OVCAR3 (cell line): ENCODE results near the gene TMEM128.

DNA sequence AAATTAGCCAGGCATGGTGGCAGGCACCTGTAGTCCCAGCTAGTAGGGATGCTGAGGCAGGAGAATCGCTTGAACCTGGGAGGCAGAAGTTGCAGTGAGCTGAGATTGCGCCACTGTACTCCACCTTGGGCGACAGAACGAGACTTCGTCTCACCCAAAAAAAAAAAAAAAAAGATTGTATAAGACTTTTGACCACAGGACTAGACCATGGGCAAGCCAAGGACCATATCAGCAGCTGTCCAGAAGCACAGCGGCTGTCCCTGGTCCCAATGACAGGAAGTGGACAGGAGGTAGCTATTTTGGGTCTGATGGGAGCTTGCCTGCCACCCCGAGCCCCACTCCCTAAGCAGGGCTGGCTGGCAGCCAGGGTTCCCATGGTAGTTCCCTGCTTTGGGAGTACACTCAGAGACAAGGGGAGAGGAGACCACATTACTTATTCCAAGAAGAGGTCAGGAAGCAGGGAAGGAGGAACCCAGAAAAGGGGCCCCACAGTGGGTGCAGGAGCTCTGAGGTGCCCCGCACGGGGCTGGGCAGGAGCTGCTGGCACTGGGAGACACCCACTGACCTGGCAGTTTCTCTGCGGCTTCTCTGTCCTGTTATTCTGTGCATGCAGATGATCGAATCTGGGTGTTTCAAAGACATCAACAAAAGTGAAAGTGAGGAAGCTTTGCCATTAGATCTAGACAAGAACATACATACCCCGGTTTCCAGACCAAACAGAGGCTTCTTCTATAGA, 36.5 kb upstream of the HTT start:
- RRBS: no CpG with 5 or more reads among the region's 12 CpGs

DNA sequence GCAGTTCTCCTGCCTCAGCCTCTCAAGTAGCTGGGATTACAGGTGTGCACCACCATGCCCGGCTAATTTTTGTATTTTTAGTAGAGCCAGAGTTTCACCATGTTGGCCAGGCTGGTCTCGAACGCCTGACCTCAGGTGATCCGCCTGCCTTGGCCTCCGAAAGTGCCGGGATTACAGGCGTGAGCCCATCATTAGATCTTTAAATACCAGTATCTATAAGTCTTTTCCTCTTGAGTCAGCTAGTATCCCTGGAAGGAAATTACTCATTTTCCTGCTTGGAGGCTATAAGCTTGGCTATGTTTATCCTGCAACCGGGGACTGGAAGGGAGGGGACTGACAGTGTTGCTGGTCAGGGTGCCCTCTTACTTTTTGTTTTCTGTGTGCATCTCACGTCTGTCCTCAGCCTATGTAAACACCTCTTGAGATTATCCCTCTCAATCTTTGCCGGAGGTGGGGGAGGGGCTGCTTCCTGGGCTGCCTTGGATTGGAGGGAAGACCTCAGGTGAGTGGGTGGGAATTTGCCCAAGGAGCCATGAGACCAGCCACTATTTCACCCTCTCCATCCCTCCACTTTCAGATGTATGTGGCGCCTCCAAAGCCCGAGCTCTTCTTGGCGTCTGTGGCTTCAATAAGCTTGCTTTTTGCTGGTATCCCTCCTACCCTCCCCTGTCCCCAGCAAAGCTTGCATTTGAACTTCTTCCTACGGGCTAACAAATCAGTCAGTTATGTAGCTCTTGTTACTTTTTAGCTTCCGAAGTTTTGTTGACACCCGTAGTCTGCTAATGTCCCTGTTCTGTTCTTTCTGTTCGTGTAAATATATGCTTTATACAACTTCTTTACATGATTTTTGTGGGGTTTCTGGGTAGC, 37.0 kb downstream of the HTT start:
- RRBS: 100% methylated on average over 1 of the region's 17 CpGs

DNA sequence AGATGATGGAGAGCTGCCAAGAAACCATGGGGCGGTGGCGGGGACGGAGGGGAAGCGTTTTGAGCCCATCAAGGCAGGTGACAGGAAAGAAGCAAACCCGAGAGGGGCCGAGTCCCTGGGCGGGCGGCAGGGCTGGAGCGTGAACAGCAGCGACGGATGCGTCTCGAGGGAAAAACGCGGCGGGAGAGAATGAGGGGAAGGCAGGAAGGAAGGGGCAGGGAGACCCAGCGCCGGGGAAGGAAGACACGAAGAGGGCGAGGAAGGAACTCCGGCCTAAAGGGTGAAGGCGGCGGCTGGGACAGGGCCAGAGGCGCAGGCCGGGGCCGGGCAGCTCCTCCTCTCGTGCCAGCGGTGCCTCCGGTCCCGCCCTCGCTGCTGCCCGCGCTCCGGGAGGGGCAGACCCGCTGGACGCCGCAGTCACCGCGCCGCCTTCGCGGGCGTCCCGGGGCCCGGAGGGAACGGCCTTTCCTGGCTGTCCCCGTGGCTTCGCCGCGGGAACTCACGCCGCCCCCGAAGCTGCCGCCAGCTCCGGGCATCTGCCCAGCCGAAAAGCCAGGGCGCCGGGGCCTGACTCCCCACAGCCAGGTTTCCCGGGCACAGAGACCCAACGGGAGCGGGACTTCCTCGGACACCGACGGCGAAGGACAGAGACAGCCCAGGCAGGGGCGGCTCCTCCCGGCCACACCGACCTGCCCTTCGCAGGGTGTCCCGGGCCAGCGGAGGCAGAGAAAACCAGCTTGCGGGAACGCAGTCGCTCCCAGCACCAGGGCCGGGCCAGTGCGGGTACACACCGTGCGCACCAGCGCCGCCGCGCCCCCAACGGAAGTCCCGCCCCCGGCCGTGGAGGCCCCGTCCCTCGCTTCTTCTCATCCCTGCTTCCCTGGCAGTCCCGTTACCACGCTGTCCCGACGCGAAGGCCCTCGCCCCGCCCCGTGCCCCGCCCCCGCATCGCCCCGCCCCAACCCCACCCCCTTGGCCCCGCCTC, 573 bp upstream of the RGS12 start:
- RRBS: 5% methylated on average over 49 of the region's 101 CpGs

DNA sequence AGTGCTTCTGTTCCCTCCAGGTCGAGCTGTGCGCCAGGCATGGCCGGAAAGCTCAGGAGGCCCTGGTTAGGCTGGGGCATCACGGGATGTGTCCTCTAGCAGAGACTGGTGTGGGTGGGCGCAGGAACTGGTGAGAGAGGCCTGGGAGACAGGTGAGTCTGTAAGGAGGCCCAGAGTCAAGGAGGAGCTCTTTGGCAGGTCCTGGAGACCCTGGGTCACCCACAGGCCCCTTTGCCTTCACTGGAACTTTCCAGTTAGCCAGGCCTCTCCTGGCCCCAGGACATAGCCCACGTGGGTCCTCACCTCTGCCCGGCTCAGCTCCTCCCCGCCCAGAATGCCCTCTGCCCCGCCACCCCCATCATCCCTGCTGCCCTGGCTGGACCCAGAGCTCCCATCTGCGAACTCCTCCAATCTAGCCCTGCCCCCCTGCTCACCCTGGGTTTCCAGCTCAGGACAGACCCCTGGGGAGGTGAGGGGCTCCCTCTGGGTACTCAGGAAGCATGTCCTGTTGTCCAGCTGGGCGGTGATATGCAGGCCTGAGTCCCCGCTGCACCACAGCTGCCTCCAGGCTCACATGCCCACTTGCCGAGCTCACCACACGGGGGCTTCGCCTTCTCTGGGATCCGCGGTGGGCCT, 73.9 kb downstream of the RGS12 start:
- RRBS: no CpG with 5 or more reads among the region's 17 CpGs

- RRBS: 97% methylated on average over 4 of the region's 26 CpGs
These were observed 52.4 kb upstream of the HGFAC start for GRCh38 chr4:3389242-3389948.

DNA sequence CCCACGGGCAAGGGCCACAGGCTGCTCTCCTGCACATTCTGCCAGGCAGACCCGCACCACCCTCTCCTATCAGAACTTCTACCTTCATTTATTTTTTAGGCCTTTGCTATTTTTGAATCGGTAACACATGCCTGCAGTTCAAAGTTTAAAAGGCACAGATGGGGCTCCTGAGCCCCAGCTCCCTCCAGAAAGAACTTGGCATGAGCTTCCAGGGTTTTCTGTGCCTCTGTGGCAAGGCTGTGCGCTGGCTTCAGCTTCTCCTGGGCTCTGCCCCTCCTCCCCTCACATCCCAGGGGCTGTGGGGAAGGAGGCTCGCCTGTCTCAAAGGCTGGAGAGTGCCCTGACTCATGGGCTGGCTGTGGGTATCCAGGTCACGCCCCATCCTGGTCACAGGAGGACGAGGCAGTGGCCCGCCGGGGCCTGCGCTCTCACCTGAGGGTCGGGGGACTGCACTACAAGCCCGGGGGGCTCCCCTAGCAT, 18.1 kb downstream of the LRPAP1 start:
- RRBS: 95% methylated on average over 4 of the region's 12 CpGs

GRCh38 chr4:3984647-3985206, 218.5 kb downstream of the ADRA2C start:
- RRBS: no CpG with 5 or more reads among the region's 14 CpGs

DNA sequence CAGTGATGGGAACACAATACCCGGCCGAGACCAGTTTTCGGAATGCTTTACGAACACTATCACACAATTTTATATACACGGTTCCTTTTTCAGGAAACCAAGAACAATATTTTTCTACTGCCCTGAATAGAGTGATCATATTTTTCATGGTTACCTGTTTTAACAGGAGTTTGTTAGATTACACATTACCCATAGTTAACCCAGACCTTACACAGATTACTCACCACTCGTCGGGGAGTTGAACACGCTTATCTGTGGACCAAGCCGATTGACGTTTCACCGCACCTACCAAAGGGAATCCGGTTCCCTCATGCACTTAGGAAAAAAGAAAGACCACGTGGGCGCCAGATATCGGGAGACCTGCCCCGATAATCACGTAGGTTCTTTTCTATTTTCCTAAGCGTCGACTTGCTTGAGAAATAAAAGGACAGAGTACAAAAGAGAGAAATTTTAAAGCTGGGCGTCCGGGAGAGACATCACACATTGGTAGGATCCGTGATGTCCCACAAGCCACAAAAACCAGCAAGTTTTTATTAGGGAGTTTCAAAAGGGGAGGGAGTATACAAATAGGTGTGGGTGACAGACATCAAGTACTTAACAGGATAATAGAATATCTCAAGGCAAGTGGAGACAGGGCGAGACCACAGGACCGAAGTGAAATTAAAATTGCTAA, 178.8 kb downstream of the OTOP1 start:
- RRBS: no CpG with 5 or more reads among the region's 24 CpGs

GRCh38 chr4:4247838-4248751, at the start of gene TMEM128:
Gene TMEM128 (minus strand): TSS chr4:4248223.
- RRBS: 4% methylated on average over 42 of the region's 65 CpGs

DNA sequence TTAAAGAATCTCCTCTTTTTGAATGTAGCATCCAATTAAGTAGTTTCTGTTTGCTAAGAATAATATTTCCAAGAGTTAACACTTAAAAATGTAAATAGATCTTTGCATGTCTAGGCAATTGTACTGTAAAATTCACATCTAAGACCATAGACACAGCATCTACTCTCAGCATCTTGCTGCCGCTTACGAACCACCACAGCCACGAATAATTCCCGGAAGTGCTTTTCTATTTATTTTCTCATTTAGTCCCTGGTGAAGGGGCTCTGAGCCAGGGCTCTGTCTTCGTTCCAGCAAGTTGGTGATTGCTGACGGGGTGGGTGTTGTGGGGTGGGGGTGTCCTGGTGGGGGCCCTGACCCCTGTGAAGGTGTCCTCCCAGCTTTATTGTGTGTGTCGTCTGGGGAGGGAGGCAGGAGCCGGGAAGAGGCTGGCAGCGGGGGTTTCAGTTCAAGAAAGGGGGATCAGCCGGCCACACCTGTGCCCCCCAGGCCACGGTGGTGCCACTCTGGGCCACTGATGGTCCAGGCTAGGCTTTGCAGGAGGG, 1.6 kb downstream of the NSG1 start:
- RRBS: no CpG with 5 or more reads among the region's 11 CpGs

DNA sequence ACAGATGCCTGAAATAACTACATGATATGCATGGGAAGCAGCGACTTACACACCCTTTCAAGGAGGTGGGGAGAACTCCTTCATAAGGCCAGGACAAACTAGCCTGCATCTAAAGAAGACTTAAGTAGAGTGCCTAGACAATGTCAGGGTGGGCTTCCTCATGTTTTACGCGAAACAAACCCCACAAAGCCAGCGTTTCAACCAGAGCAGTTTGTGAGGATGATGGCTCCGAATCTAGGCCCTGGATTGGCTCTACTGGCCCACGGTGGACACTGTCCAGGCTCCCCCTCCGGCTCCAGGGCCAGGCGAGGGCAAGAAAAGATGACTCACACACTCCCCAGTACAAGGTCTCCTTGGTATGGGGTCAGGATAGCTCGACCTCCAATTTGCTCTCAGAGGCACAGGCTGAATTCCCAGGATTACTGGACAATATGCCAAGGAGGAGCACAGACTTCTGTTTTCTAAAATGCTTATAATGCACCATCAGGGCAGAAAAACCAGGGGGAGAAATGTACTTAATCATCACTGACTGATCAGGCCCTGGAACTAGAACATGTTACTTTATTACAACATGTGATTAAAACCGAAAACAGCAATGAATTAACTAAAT, 44.9 kb downstream of the STX18 start:
- RRBS: no CpG with 5 or more reads among the region's 10 CpGs

DNA sequence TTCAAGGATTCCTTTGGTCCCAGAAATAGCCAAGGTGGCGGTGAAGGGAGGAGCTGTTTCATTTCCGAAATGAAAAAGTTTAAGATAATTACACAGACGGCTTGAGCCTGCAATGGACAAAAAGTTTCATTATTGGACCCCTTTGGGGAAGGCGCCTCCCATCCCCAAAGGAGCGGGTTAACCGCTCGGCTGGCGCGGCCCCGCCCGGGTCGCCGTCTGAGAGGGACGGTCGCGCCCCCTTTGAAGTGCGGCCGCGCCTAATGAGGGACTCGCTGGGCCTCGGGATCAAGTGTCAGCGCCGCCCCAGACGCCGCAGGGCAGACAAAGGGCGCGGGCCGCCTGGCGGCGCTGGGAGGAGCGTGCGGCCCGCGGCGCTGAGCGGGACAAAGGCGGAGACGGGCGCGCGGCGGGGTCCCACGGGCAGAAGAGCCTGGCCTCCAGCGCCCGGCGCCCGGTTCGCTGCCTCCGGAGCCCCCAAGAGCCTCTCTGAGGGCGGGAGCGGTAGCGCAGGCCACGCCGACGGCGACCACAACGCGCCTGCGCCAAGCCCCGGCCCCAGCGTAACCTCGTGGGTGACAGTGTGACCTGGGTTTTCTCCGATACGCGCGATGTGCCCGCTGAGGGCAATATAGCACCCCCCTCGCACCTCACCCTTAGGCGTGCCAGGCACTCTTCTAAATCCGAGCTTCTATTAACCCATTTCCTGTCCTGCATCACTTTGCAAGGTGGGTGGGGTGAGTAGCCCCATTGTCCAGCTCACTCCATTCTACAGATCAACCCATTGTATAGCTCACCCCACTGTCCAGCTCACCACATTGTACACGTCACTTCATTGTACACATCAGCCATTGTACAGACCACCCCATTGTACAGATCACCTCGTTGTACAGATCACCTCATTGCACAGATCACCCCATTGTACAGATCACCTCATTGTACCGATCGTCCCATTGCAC, 33.5 kb upstream of the STX18 start:
- RRBS: 13% methylated on average over 13 of the region's 74 CpGs

DNA sequence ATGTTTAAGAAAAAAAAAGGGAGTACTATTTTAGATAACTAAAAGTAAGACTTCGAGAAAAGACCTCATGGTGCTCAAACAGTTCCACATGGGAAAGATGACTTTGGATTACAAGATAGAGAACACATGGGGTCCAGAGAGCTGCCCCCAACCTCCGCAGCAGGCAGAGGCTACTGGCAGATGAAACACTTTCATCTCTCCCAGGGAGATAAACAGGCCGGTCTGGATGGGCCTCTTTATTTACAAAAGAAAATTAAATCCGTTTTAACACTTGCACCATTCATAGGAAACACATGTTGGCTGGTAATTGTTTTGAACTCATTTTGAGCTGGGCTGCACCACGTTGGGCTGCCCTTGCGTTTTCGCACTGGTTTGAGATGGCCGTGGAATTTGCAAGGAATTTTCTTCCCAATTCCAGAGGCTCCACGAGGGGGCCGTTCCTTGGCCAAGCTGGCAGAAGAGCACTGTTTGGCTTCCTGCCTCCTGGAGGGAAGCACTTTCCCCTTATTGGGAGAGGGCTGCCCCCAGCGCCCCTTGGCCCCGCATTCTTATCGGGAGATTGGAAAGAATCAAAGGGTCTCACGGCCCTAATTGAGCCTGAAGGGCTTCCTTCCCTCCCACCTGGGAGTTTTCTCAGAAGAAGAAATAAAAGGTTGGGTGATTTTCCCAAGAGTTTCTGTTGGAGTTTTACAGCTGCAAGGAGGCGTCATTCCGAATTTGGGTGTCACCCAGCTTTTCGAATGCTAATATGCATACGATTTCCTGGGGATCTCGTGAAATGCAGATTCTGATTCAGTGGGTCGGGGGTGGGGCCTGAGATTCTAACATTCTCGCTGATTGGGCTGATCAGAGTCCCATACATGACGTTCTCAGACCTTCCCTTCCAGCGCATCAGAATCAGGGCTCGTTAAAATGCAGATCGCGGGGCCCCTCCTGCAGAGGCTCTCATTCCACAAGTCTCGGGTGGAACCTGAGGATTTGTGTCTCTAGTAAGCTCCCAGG, 125.5 kb upstream of the STX18 start:
- RRBS: no CpG with 5 or more reads among the region's 27 CpGs

DNA sequence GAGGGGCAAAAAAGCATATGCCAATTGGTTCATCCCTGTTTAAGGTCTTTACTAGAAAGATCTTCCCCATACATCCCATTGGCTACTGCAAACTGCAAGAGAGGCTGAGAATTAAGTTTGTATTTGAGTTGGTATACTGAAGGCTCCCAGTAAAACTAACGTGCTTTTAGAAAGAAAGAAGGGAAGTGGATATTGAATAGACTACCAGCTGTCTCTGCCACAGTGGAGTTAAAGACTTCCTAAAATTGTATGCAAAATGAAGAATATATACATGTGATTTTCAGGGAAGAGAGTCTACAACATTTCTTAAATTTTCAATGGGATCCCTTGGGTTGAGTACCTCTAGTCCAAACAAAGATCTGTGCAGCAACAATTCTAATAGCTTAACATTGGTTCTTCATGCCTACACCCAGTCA, 62.9 kb upstream of the MSX1 start:
- RRBS: no CpG with 5 or more reads among the region's 1 CpG

GRCh38 chr4:4861134-4861546, 1.7 kb downstream of the MSX1 start:
- RRBS: 13% methylated on average over 11 of the region's 23 CpGs

- RRBS: no CpG with 5 or more reads among the region's 35 CpGs
These were observed 6.6 kb downstream of the MSX1 start for GRCh38 chr4:4865992-4866606.

DNA sequence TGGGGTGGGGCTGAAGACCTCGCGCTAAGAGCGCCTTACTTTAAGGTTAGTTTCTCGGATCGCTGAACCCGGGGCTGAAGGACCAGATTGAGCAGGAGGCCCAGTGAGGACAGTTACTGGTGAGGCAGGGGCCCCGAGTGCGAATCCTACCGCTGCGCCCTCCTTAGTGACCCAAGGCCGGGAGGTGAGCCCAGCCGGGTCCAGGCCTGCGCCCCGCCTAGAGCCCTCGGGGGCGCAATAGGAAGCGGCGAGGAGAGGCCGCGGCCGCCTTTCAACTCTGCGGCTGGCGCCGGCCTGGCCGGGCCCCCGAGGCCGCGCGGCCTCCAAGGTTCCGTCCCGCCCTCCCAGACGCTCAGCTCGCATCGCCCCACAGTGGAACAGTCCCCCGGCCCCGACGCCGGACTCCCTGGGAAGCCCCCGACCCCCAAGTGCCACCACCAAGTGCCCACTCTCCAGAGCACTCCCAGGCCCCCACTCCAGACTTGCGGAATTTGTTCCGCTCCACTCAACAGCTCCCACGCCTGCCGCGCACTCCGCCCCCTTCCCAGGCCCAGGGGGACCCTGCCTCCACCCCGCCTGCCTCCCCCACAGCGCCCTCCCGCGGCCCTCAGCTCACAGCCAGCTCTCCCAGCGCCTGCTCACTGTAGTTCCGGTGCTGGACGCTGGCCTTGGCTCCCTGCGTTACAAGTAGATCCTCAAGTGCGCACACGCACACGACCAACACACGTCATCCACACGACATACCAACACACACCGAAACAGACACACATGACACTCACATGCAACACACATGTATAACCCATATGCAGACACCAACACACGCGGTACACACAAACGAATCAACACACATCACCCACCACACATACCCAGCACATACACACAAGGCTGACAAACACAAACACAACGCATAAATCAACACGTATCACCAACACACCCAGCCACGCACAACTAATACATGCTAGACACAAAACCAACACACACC, 7.9 kb downstream of the MSX1 start:
- RRBS: 12% methylated on average over 24 of the region's 65 CpGs

- RRBS: no CpG with 5 or more reads among the region's 5 CpGs
These were observed 37.3 kb downstream of the CYTL1 start for GRCh38 chr4:4982005-4982334.

DNA sequence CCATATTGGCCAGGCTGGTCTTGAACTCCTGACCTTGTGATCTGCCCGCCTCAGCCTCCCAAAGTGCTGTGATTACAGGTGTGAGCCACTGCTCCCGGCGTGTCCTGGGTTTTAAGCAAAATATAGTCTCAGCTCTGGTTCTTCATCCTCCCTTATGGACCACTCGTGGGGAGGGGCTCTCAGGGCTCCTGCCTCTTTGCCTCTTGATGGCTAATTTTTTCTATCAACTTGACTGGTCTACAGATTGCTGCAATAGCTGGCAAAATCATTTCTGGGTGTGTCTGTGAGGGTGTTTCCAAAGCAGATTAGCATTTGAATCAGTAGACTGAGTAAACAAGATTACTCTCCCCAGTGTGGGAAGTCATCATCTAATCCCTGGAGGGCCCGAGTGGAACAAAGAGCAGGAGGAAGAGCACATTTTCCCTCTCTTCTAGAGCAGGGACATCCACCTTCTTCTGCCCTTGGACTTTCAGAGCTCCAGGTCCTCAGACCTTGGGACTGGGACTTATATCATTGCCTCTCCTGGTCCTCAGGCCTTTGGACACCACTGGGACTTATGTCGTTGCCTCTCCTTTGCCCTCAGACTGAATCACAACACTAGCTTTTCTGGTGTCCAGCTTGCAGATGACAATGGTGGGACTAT, 153.5 kb downstream of the STK32B start:
- RRBS: no CpG with 5 or more reads among the region's 6 CpGs

- RRBS: no CpG with 5 or more reads among the region's 10 CpGs
These were observed 263.9 kb downstream of the EVC2 start for GRCh38 chr4:5444471-5444864.